RPMI7951 (cell line): ENCODE measurements around a stretch of chr21.

GRCh38 chr21:45527990-45528622, 14.1 kb downstream of the SLC19A1 start:
- RAMPAGE, long total RNA = no peak

DNA sequence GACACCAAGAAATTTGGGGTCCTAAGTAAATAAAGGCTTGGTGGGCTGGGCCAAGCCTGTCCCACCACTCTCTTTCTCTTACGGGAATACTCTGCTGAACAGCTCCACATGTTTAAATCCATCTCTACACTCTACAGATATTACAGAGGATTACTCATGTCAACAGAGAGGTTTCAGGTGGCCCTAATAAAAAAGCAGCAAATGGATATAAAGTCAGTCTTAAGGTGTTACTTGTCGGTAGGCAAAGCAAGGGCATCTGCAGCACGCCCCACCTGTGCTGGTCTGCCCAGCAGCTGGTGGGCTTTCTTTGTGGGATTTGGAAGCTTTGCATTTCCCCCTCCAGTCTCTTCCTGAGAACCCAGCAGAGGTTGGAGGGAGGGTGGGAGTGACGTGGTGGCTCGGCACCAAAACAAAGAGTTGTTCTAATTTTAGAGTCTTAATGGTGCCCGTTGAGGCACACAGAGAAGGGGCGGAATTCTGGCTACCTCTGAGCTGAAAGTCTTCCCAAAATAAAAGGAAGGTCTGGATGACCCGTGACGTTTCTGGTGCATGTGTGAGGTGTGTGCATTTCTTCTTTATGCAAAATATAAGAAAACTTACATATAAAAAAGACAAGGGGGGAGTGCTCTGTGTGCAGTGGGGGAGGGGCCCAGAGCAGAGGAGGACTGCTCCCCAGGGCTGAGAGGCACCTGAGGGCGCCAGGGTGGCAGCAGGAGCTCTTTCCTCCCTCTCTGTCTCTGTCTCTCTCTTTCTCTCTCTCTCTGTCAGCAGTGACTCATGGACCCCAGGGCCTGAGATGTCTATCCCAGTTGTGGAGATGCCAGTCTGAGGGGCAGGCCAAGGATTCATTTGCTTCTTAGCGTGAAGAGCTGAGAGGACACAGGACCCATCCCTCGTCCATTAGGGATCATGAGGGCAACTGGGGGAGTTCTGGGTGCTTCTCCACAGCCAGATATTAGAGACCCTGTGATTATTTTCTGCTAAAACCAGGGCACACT, 4.7 kb upstream of the PCBP3 start:
- RAMPAGE, long total RNA = no peak

- RAMPAGE, long total RNA = no peak
Measured at GRCh38 chr21:45641649-45642325, 1.7 kb upstream of the PCBP3 start.

DNA sequence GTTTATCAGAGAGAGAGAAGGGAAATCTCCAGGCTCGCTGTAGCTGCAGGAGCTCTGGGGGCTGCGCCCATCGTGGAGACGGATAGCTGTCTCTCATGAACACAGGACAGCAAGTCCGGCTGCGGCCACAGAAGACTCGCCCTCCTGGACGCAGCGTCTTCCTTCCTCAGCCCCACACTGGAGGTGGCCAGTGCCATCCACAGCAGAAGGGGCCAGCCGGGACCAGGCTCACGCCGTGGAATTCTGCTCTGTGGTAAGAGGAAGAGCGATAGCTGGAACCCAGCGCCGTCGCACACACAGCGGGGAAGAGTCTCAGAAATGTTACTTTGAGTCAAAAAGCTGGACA, 114.0 kb upstream of the COL6A1 start:
- RAMPAGE, long total RNA = no peak

- RAMPAGE, long total RNA = no peak
Measured at GRCh38 chr21:45892042-45892710, 89.4 kb upstream of the COL6A1 start.

- RAMPAGE, long total RNA = no peak
Measured at GRCh38 chr21:46053072-46053650, 44.8 kb upstream of the COL6A2 start.

DNA sequence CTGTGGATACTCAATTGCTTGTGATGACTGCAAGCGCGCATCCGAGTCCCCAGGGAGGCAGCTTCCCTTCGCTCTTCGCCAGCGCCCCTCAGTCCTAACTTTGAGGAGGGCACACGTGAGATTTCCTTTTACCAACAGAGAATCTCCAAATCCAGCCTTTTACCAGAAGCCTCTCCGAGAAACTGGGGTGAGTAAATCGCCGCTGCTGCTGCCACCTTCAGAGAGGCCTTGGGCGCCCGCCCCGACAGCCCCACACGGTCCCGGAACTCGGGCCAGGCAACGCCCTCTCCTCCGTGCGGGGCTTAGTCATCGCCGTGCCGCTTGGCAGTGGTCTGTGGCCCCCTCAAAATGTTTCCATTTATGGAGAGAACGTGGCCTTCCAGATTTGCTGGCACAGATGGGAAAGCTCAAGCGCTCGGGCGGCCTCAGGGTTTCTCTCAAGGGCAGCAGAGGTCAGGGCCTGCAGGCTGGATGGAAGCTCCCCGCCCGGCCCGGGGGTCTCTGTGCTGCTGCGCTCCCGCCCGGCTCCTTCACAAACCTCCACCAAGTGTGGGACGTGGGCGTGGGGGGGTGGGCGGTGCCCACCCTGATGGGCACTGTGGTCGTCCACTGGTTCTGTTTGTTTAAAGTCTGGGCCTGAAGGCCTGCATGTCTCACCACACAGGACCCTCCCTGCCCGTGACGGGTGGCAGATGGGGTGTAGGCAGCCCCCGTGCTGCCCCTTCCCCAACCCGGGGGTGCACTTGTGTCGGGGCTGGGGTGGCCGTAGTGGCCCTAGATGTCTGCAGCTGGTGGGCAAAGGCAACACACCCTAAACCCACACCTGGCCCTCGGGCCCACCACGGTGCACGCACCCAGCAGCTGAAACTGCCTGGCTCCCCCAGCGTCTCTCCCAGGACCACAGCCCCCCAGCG, 41.2 kb upstream of the COL6A2 start:
- RAMPAGE, long total RNA = no peak

DNA sequence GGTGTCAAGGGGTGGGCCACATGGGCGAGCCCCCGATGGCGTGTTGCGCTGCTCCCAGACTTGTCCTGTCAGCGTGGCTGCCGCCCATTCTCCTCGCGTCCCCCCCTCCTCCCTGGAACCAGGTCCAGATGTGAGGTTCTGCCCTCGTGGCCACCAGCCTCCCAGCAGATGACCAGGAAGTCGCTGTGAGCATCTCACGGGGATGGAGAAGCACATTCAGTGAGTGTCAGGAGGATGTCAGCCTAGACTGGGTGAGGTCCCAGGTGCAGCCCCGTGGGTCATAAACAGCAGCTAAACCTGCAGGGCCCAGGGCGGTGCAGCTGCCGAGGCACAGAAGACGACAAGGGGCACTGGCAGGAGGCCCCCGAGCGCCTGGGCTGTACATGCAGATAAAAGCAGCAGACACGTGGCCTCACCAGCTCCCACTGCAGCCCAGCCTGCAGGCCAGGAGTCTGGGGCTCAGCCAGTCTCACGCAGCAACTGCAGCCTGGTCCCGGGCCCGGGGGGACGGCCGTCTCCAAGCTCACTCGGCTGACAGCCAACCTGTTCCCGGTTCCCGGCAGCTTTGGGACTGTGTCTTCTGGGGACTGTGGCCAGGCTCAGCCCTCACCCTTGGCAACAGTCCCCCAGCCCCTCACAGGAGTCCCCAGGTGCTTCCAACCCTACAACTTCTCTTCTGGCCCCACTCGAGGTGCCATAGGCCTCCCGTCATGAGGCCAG, 17.5 kb upstream of the COL6A2 start:
- RAMPAGE, long total RNA = no peak

GRCh38 chr21:46322228-46323364, 1.1 kb downstream of the C21orf58 start:
- RAMPAGE, long total RNA = no peak

- RAMPAGE, long total RNA = no peak
Measured at GRCh38 chr21:46334230-46334945, 10.4 kb downstream of the PCNT start.

DNA sequence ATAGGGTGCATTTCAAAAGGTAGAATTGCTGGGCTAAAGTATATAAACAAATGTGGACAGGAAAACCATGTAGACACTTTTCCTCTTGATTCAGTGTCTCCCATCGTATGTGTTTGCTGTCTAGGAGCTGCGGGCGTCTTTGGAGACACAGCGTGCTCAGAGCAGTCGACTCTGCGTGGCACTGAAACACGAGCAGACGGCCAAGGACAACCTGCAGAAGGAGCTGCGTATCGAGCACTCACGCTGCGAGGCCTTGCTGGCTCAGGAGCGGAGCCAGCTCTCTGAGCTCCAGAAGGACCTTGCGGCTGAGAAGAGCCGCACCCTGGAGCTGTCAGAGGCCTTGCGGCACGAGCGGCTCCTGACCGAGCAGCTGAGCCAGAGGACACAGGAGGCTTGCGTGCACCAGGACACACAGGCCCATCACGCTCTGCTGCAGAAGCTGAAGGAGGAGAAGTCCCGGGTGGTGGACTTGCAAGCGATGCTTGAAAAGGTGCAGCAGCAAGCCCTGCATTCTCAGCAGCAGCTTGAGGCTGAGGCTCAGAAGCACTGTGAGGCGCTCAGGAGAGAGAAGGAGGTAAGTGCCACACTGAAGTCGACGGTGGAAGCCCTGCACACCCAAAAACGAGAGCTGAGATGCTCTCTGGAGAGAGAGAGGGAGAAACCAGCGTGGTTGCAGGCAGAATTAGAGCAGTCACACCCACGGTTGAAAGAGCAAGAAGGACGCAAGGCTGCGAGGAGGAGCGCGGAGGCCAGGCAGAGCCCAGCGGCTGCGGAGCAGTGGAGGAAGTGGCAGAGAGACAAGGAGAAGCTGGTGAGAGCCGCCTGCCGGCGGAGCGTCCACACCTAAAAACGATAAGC, 27.1 kb upstream of the DIP2A start:
- RAMPAGE, long total RNA = no peak

GRCh38 chr21:46585325-46586191, 19.3 kb downstream of the S100B start:
- RAMPAGE, long total RNA = no peak